Measurements from ENCODE around the genes CCDC110 and TRIML2.

- PRO-cap = bidirectional peak, plus-strand start at chr4:185471489, minus-strand start at chr4:185471103
- RAMPAGE, long total RNA, 2 experiments = start-site peak on the plus strand in 2 of 2 experiments, at chr4:185471447-185471510 at its widest, 16 to 89 reads per replicate
Measured at GRCh38 chr4:185471192-185472300, at the start of gene CCDC110. TSS of gene CCDC110 (minus strand) at chr4:185471733.

DNA sequence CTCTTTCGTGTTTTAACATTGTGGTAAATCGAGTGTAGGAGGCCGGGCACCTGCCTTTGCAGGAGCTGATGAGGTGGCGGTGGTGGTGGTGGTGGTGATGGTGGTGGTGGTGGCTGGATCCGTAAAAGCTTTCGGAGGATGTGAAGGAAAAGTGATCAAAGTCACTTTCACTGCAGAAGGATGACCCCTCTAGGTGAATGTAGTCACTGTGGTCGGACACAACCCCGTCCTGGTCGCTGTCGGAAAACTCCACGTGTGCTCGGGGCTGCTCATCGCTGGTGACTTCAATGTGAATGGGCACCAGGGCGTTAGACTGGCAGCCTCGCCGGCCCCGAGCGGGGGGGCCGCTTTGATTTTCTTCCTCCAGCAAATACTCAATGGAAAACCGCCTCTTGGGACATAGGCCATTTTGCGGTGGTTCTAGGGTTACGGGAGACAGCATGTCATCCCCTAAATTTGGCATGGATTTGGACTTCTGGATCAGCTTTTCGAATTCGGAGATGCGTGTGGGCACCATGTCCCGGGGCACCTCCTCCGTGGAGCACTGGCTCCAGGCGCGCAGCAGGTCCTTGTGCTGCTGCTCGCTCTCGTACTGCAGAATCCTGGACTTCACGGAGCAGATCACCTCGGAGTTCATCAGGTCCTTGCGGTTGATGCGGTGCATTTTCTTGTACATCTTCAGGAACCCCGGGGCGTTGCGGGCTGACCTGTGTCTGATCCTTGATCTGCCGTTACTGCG, 88.2 kb upstream of the PDLIM3 start:
- PRO-cap = unidirectional peak, minus-strand start at position 372 of the sequence
- RAMPAGE, long total RNA, 2 experiments = no peak in any of the 2 experiments

DNA sequence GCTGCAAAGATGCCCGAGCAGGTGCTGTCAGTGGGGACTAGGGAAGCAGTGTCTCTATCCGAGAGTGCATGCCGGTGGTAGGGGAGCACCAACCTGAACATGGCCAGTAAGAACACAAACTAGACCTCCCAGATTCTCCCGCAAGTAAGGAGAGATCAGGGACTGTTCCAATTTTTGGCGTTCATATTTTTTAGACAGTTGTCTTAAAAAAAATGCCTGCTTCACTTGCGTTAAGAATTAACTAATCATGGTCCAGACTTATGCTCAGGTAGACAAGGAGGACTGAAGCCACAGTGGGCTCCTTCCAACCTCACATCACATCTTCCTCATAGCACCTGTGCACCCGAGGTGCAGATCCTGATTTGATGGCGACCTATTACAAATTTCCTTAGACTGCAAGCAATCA, 66.8 kb downstream of the SORBS2 start:
- PRO-cap = no peak
- RAMPAGE, long total RNA, 2 experiments = no peak in any of the 2 experiments

GRCh38 chr4:185773952-185774339, 38.0 kb downstream of the SORBS2 start:
- PRO-cap = bidirectional peak, plus-strand start at chr4:185774235, minus-strand start at chr4:185774207
- RAMPAGE, long total RNA, 2 experiments = no peak in any of the 2 experiments

DNA sequence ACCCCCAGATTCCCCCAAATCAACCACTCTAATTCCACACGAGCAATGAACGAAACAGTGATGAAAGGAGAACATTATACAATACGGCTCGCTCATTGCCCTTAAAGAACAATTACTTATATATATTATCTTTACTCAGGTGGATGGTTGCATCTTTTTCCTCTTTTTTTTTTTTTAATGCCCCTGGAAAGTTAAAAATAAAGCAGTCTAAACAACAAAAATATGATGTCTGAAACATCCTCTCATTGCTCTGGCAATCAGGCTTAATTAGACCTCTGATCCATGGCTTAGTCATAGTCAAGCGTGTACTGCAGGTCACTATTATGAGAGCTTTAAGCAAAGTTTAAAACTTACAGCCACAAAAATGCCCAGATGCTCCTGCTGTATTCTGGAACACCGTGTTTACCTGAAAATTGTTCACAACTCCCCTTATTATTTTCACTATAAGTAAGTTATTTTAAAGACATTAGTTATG, 37.3 kb downstream of the SORBS2 start:
- PRO-cap = no peak
- RAMPAGE, long total RNA, 2 experiments = no peak in any of the 2 experiments

DNA sequence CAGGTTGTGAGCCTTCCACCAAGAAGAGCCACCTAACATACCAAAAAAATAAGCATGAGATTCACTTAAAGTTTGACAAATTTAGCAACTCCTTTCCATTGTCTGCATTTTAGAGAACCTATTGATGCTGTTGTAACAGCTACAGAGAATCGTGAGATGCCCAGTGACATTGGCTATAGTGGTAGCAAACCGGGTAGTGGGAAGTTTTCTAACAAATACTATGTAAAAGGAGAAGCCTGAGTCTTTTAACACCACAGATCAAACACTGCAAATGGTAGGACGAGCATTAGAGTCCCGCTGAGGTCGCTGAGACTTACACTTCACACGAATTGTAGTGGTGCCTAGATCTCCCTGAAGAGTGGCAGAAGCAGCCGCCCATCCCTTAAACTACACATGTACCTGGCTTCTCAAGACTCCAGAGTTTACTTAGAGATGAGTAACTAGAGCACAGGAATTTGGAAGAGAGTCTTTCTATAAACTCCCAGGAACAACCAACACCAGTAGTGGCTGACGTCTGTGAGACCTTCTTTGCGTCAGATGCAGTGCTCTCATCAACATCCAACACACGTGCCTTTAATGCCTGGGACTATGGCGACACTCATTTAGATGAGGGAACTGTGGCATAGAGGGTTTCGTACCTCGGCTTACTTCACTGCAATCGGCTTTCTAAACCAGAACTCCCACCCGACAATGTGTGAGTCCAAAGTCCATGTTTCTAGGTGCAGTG, 12.6 kb downstream of the SORBS2 start:
- PRO-cap = no peak
- RAMPAGE, long total RNA, 2 experiments = no peak in any of the 2 experiments

- PRO-cap = no peak
- RAMPAGE, long total RNA, 2 experiments = no peak in any of the 2 experiments
Measured at GRCh38 chr4:186145577-186145909, 45.8 kb upstream of the CYP4V2 start.

- PRO-cap = no peak
- RAMPAGE, long total RNA, 2 experiments = no peak in any of the 2 experiments
Measured at GRCh38 chr4:186157725-186158483, 33.5 kb upstream of the CYP4V2 start.

- PRO-cap = no peak
- RAMPAGE, long total RNA, 2 experiments = no peak in any of the 2 experiments
Measured at GRCh38 chr4:186242103-186242334, 14.7 kb downstream of the KLKB1 start.

DNA sequence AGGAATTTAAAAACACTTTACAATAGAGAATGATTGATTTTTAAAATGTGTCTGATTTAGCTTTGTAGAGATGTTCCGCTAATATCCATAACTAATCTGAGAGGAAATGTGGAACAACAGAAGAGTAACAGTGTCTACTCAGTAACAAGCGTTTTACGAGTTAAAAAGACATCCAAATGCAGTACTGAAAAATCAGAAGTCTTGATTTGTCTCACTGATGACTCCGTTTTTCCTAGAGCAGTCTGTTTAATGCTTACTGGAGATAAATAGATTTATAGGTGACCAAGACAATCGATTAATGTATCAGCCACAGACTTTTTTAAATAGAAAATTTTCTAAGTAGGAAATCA, 354 bp downstream of the F11 start:
- PRO-cap = no peak
- RAMPAGE, long total RNA, 2 experiments = no peak in any of the 2 experiments

- PRO-cap = no peak
- RAMPAGE, long total RNA, 2 experiments = no peak in any of the 2 experiments
Measured at GRCh38 chr4:186617504-186618667, 62.5 kb upstream of the MTNR1A start.

DNA sequence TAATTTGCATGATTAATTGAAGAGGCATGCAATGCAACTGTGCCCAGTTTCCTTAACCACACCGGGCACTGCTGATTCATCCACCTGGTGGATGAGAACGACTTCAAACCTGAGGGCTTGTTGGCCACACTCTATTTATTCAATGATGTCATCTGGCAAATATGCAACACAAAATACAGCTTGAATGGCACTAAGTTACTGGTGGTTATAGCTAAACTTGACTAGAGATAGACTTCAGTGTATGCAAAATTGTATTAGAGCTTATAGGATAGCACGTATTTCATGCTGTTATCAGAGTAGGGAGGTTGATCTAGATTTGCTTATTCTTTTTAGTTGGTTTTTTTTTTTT, 12.3 kb upstream of the FAT1 start:
- PRO-cap = no peak
- RAMPAGE, long total RNA, 2 experiments = no peak in any of the 2 experiments

- PRO-cap = no peak
- RAMPAGE, long total RNA, 2 experiments = no peak in any of the 2 experiments
Measured at GRCh38 chr4:186754725-186755723, 31.4 kb upstream of the FAT1 start.

GRCh38 chr4:186813259-186813797, 89.7 kb upstream of the FAT1 start:
- PRO-cap = no peak
- RAMPAGE, long total RNA, 2 experiments = no peak in any of the 2 experiments

DNA sequence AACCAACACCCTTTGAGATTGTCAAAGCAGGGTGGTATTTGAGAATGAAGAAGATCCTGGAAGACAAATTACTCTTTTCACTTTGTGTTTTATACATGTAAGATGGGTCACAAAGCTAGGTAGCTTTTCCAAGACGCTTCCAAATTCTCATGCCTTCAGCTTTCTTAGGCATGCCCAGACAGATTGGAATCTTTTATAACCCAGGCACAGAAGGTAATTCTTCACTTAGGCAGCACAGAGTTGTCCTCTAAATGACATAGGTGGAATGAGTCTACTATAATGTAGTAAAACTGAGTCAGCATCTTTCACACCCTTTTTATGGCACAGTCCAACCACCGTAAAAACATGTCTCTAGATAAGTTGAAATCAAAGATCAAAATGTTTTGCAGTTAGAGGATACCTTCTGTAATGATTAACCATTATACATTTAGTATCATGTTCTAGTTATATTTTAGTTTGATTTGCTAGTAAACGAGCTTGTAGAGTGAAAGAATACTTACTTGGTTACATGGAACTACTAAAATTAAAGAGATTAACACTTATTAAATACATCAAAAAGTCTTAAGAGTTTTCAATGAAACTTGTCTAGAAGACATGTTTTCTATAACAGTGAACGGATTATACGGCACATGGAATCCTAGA, 128.4 kb upstream of the FAT1 start:
- PRO-cap = no peak
- RAMPAGE, long total RNA, 2 experiments = no peak in any of the 2 experiments

DNA sequence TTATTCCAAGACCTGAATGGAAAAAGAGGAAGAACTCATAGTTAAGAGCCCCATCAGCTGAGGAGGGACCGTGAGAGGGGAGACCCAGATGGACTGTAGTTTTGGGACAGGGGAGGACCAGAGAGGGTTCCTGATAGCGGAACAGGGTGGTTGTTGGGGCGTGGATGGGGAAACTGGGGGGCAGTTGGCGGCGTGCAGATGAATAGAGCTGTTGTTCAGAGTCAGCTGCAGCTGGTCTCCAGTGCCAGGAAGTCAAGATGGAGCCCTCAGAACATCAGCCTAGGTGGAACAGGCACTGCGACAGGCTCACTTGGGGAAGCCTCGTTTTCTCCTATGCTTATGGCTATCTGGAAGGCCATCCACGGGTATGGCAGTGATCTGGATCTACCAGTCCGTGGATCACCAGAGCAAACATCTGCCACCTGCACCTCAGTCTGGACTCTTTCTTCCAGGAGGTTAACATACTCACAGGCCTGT, 471.2 kb upstream of the FAT1 start:
- PRO-cap = no peak
- RAMPAGE, long total RNA, 2 experiments = no peak in any of the 2 experiments

GRCh38 chr4:187505125-187505975, 490.2 kb upstream of the ZFP42 start:
- PRO-cap = no peak
- RAMPAGE, long total RNA, 2 experiments = no peak in any of the 2 experiments

DNA sequence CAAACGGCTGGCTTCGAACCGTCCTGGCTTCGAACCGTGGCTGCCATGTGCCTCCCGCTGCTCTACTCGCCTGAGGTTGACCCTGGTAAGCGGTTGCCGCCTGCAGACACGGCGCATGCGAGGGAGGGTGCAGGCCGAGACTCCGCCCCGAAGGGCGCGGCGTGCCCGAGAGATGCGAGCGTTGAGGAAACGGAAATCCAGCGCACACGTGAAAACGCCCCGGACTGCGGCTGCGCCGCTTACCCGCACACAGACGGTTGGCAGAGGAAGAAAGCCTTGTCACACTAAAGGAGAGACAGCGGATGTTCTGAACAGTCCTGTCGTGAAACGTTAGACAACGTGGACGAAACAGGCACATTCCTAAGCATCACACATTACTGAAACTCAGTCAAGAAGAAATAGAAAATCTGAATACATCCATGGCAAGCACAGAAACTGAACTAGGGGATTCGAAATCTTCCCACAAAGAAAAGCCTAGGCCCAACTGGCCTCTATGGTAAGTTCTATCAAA, 382.0 kb upstream of the ZFP42 start:
- PRO-cap = no peak
- RAMPAGE, long total RNA, 2 experiments = no peak in any of the 2 experiments

DNA sequence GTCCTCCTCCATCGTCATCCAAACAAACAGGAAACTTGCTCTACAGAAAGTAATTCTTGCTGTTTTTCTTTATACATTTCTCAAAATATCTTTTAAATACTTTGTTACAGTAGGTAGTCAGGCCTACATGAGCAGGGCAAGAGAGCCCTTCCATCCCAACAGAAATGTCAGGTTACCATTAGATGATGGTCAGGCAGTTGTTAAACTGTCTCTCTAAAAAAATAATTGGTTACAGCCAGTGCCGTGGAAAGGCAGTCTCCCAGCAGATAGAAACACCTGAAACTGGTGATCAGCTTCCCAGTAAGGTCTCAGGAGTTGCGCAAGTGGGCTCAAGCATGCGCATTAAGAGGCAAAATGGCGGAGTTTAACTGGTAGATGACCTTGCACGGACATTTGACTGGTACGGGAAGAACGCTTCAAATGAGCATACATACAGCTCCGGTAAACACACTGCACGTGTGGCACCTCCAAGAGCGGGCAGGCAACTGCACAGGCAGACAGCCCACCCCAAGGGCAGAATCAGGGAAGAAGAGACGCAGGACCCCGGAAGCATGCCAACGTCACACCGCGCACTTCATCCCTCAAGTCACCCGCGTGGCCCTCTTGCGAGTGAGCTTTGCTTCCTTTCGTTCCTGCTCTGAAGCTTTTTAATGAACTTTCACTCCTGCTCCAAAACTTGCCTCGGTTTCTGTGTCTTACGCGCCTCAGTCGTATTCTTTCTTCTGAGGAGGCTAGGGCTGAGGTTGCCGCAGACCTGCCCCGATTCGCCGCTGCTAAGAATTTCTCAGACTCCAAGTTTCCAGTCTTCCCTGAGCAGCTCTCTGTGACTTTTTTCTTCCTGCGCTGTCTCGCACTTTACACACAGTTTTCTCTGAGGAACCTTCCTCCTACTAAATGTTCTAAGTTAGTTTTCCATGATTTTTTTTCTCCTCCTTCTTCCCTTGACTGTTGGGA, 180.8 kb upstream of the ZFP42 start:
- PRO-cap = no peak
- RAMPAGE, long total RNA, 2 experiments = no peak in any of the 2 experiments

GRCh38 chr4:188109195-188109760, at the start of gene TRIML2:
TSS of gene TRIML2 (minus strand) at chr4:188109603.
- PRO-cap = no peak
- RAMPAGE, long total RNA, 2 experiments = no peak in any of the 2 experiments